Psoas muscle (tissue), 2 donors: ENCODE data around the genes TBCA and TENT2.

DNA sequence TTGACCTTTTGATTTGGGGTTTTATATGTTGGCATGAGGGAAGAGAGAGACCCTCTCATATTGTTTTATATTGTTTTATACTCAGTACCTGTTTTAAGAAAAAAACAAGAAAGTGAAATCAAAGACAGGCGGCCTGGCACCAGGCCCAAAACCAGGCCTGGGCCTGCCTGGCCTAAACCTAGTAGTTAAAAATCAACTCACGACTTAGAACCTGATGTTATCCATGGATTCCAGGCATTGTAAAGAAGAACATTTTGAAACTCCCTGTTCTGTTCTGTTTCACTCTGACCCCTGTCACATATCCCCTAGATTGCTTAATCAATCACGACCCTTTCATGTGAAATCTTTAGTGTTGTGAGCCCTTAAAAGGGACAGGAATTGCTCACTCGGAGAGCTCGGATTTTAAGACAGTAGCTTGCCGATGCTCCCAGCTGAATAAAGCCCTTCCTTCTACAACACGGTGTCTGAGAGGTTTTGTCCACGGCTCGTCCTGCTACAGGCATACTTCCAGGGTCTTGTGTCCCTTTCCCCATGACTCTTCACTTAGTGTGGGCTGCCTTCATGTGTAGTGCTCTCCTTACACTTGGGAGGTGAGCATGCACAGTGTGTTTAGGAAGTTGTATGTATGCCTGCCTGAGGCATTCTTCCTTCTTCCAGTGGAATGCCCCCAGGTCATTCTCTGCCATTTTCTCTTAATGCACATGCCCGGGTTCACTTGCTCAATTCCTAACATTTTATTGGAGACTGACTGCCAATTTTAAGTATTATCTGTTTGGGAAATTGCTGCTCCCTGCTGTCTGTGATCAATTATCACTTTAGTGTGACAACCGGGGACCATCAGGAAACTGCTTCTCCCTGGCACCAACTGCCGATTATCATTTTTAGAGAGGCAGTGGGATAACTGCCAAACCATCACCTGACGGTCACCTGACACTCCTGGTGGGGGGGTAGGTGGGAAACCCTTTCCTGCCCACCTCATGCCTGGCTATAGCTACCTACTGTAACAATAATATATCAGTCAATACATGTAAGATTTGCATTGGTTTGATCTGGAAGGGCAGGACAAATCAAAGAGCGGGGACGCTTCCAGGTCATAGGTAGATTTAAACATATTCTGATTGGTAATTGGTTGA, 17.7 kb downstream of the TBCA start:
- PRO-cap, 2 experiments, result no peak in any of the 2 experiments

DNA sequence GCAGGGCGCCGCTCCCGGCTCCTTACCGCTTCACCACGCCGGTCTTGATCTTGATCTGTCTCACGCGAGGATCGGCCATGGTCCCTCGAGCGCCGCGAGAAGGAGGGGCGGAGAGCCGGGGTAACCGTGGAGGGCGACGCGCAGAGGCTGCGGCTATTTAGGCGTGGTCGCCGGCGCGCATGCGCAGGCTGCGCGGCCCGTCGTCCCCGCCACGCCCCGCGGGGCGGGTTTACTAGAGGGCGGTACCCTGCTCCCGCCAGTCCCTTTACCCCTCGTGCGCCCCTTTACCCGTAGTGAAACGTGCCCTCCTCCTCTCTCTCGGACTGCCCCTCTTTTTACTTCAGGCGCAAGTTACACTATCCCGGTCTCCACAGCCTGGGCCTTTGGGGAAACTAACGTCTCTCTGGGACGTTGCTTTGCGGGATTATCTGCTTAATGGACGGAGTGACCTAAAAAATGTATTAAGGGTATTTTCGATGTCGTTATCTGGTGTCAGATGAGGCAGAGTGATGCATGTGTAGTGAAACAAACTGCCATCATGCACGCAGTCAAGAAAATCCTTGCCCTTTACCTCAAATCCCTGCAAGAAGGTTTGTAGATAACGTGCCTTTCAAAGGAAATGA, at the start of gene TBCA:
Gene TBCA (minus strand): TSS at position 161 of the 623 bp plus-strand sequence.
- PRO-cap, 2 experiments, result peak in 2 of 2 experiments; most common plus-strand start position 293 of the sequence (in 1); most common minus-strand start position 102 of the sequence (in 2)

- PRO-cap, 2 experiments, result no peak in any of the 2 experiments
These were observed 191.0 kb downstream of the AP3B1 start for GRCh38 chr5:78103523-78103780.

- PRO-cap, 2 experiments, result no peak in any of the 2 experiments
These were observed 120.8 kb downstream of the AP3B1 start for GRCh38 chr5:78173741-78174059.

GRCh38 chr5:78360694-78361995, 728 bp downstream of the SCAMP1 start:
- PRO-cap, 2 experiments, result no peak in any of the 2 experiments

DNA sequence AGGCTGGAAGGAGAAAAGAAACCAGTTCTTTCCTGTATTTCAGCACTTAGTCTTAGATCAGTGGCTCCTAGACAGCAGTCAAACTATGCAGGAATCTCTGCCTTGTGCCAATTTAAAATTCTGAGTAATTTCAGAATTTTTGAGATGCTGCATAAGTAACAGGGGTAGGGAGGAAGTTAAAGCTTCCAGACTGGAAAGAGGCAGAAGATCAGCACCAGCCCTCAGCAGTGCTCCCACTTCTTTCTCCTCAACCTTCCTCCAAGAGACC, 141.9 kb downstream of the LHFPL2 start:
- PRO-cap, 2 experiments, result no peak in any of the 2 experiments

GRCh38 chr5:78573149-78573863, 75.3 kb downstream of the LHFPL2 start:
- PRO-cap, 2 experiments, result no peak in any of the 2 experiments

GRCh38 chr5:78573874-78574503, 74.6 kb downstream of the LHFPL2 start:
- PRO-cap, 2 experiments, result no peak in any of the 2 experiments

- PRO-cap, 2 experiments, result no peak in any of the 2 experiments
These were observed 51.1 kb upstream of the LHFPL2 start for GRCh38 chr5:78699462-78700269.

GRCh38 chr5:78720433-78720982, 71.9 kb upstream of the LHFPL2 start:
- PRO-cap, 2 experiments, result no peak in any of the 2 experiments

DNA sequence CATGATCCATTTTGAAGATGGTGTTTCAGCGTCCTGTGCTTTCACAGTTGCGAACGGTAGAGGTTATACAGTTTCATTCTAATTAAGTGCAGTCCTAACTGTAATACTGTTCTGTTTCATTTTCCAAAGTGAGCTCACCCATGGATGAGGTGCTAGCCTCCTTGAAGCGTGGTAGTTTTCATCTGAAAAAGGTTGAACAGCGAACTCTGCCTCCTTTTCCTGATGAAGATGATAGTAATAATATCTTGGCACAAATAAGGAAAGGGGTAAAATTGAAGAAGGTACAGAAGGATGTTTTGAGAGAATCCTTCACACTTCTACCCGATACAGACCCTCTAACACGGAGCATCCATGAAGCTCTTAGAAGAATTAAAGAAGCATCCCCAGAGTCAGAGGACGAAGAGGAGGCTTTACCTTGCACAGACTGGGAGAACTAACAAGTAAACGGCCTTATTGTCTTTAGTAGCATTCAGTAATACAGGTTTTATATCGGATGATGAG, 80.0 kb downstream of the JMY start:
- PRO-cap, 2 experiments, result no peak in any of the 2 experiments

DNA sequence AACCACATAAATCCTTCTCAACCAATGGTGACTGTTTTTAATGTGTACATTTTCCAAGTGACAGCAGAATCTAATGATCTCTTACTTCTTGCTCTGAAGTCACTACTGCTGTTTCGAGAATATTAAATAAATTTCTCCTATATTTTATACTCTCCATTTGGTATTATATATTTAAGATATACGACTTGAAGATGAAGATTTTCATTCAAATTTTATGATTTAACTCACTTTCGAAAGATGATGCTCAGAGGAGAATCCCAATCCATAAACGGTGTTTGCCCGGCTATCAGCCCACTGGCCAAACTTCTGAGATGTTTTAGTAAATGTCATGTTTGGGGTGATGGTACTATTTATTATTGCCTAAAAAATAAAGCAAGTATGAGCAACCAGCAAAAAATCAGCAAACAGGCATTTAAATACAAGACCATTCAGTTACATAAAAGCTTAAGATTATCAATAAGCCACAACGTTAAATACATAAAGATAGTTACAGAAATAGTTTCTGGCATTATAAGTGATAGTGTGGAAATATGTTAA, 63.1 kb downstream of the HOMER1 start:
- PRO-cap, 2 experiments, result no peak in any of the 2 experiments

GRCh38 chr5:79547124-79547448, 33.2 kb upstream of the HOMER1 start:
- PRO-cap, 2 experiments, result no peak in any of the 2 experiments

DNA sequence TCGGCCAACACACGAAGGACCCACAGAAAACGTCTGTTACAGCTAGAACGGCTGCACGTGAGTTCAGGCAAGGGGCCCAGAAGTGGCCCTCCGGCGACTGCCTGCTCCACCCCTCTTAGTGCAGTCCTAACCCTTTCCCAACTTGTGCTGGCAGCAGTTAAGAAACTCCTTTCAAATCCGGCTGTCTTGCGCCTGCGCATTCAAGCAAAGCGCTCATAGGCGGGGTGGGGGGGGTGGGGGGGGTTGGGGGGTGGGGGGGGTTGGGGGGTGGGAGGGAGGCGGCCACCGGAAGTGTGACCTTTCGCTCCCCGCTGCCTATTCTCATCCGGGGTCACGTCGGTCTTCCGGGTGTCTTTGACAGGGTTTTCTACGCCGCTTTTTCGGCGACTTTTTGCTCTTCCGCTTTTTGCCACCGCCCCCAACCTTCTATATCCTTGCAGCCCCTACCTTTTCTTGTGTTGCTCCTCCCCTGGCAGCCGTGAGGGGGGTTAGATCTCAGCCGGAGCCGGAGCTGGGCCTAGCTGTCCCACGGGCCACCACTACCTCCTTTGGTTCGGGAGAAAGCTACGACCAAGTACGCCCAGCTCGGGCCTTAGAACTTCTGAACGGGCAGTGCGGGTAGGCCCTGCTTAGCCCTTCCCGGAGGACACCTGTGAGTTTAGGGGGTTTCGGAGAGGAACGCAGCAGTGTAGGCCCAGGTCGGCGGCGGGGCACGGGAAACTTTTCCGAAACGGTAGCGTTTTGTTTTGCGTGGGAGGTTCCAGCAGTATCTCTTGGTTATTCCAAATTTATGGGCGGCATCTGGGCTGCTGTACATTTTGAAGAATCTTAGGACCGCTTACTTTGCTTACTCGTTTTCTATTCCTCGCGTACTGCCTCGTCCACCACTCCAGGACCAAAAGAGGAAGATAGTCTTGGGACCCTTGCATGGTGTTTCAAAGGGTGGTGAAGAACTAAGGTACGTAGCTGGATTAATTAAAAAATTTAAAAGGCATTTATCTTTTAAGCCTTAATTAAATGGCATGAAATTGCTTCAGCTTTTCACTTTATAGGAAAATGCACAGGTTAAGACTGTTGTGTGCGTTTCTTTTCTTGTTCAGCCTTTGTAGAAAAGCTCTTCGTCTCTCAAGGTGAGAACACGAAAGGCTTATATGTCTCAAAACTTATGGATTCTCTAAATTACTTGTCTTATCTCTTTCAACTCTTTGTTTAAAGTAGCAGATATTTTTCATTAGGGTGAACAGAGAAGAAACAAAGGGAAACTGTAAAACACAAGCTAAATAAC, at the start of gene TENT2:
Gene TENT2 (plus strand): TSS at position 324 of the 1,285 bp plus-strand sequence.
- PRO-cap, 2 experiments, result peak in 2 of 2 experiments; most common plus-strand start position 324 of the sequence (in 2); most common minus-strand start position 117 of the sequence (in 1)

- PRO-cap, 2 experiments, result no peak in any of the 2 experiments
These were observed 6.0 kb downstream of the TENT2 start for GRCh38 chr5:79618202-79618668.

DNA sequence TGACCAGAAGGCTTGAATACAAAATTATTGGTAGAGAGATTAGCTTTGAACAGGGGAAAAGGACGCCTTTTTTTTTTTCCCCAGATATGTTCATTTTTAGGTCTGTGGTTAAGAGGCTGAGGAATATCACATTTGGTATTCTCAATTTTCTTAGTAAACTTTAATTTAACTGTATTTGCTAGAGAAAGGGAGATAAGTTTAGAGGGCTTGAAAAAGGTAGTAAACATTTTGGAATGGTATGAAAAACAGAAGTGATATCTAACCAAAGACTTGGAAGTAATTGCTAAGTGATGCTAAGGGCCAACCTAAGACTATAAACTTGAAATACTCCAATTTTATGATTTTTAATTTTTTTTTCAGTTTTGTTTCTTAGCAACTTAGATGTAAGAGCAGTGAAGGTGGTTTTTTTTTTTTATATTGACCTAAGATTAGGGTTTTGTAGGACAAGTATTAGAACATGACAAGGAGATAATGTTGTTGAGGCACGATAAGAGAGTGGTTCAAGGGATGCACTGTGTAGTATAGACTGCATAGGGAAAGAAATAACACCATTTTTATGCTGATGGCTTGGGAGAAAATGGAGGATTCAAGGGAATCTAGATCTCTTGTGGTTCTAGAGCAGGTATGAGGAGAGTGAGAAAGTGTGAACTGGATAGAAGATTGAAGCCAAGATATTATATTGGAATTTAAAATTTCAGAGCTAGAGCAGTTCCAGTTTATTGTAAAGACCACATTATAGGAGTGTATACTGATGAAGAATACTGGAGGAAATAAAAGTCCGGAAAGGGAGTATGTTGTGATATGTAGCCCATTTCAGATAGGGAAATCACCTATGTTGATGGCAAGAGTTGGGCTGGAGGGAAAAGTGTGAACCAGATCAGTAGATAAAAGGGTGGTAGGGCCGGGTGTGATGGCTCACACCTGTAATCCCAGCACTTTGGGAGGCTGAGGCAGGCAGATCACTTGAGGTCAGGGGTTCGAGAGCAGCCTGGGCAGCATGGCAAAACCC, 27.1 kb downstream of the TENT2 start:
- PRO-cap, 2 experiments, result no peak in any of the 2 experiments

DNA sequence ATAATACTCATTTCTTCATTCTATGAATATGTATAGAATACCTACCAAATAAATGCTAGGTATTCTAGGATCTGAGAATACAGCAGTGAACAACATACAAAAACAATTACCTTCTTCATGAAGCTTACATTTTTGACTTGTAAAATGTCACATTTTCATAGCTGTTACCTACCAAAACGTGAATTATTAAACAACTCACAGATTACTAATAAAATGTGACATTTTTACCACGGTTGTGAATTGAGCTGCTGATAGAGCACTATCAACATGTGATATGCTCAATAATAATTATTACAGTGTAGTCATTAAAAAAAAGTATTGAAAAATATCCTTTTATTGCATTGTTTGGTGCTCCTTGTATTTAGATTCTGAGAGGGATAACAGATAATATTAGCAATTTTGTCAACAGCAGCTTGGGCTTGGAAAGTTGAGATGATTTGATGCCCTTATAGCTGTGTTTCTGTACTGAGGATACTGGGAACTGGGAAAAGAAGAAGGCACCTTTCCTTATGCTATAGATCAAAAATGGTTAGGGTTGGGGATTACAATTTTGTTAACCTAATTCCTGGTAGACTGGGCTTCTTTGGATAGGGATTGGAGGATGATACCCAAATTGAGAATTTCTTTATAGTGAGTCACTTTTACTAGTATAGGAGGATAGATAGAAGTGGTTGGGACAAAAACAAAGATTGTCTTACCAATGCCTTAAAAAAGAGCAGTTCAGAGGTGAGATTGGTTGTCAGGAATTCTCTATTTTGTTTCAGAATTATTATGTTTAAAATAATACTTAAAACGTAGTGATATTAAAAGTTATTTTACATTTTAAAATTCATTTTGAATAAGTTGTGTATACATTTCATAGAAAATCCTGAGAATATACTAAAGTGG, 38.2 kb downstream of the TENT2 start:
- PRO-cap, 2 experiments, result no peak in any of the 2 experiments

DNA sequence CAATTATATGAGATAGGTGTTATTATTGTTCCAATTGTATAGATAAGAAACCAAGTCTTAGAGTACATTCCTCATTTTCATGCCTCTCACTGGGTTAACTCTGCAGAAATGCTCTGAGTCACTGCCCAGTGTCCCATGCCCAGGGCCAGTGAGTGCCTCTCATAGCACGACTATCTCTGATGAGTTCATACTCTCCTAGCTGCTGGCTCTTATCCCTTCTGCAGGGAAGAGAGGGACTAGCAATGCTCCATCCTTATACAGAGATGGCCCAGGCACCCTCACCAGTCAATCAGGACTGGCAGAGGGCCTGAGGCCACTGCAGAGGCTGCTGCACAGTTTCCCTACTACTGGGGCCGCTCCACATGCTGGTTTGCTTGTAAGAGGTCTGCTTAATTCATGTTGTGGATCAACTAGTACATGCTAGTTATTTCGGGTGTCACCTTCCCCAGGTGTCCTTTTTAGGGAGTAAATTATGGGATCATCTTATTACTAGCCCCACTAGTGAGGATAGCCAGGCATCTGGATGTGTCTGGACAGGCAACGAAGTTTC, 54.7 kb downstream of the CMYA5 start:
- PRO-cap, 2 experiments, result no peak in any of the 2 experiments

GRCh38 chr5:79753833-79754238, 64.2 kb downstream of the CMYA5 start:
- PRO-cap, 2 experiments, result no peak in any of the 2 experiments

GRCh38 chr5:80142495-80143084, 107.4 kb downstream of the THBS4 start:
- PRO-cap, 2 experiments, result no peak in any of the 2 experiments